Temporal lobe (tissue), 2 donors: ENCODE measurements around a stretch of chr7.

GRCh38 chr7:151508941-151509282, 10.8 kb downstream of the RHEB start:
- RAMPAGE, long total RNA, result no peak

DNA sequence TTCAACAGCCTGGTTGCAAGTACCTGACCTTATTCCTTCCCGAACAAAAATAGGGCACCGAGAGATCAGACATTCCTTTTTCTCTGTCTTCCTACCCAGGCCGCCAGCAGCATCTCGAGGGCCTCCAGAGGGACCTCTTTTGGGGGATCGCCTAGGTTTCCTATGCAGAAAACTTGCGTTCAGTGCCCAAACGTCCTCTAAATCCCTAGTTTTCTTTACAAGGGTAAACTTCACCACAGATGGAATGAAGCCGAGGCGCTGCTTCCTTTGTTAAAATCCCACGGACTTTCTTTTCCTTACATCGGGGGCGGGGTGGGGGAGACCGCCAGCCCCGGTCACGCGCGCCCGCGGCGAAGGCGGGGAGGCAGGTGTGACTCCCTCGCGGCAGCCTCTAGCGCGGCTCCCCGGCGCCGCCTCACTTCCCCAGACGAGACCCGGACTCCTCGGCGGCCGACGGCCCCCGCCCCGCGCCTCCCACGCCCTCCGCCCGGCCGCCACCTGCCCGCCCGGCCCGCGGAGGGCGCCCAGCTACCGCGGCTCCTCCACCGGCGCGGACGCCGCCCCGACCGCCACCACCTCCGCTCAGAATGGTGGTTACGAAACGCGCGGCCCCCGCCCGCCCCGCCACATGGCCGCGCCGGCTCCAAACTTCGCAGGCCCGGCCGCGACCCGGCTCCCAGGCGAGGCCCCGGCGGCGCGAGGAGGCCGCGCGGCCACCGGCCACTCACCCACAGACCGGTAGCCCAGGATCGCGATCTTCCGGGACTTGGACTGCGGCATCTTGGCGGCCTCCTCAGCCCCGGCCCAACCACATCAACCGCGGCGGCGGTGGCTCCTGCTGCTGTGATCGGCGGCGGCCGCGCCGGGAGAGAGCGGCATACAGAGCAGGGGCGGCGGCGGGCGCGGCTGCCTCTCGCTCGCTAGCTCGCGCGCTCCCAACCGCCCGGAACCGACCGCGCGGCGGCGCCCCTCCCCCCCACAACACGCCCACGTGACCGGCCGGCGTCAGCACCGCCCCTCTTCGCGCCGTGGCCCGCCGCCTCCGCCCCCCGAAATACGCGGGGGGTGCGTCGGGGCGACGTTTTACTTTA, 618 bp downstream of the RHEB start:
- RAMPAGE, long total RNA, result no peak

- RAMPAGE, long total RNA, result no peak
Observed at GRCh38 chr7:151720925-151721646, 155.8 kb downstream of the PRKAG2 start.

DNA sequence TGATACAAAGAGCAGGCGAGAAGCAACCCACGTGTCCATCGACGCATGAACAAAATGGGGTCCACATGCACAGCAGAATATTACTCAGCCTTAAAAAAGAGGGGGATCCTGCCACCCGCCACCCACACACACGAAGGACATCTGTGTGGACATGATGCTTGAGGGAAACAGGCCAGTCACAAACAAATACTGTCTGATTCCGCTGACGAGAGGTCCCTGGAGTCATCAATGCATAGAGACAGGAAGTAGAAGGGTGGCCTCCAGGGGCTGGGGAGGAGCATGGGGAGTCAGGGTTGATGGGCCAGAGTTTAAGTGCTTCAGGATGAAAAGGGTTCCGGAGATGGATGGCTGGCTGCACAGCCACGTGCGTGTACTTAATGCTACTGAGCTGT, 151.8 kb downstream of the PRKAG2 start:
- RAMPAGE, long total RNA, result no peak

DNA sequence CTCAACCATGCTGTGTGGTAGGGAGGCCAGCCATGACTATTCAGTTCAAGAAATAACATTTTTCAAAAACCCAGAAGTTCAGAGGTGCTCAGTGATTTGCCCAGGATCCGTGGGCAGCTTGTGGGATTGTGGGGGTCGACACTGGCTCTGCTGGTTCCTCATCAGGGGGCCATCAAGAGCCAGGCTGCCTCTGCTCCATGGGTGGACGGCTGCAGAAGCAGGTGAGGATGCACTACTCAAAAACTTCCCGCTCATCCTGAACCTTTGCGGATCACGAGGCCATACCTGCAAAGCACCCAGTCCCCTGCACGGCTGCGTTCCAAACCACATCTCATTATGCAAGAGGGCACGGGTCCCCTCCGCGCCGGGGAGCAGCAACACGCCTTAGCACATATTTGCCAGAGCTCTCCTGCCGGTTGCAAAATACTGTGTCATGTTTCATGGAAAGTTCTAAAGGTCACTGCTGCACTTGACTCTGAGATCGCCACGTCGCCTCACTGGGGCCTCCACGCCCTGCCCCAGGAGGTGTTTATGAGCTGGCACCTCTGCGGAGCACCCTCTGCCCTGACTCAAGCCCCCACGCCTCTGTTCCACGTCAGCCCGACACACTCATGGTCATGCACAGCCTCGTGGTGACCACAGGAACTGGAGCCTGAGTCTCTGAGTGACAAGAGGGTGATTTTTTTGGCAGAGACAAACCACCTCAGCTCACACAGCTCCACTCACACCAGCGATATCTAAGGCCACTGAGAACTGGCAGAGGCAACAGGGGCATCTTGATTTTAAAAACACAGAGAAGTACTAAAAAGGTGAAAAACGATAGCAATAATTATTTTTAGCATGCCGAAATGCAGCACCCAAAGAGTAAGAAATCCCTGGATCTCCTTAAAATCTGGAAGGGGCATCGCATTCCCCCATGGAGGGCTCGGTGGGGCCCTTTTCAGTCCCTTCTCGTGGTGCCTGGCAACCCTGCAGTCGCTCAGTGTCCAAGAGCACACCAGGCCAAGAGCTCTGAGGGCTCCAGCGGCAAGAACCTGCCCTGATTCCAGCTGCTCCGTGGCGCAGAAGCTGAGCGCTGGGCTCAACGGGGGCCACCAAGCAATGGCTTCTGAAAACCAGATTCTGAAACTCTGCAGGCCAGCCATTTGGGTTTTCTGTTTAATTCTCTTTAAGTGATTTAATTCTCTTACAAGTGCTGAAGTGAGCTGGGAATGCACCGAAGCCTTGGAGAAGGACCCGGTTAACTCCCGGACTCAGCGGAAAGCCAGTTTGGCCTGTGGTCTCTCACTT, 131.6 kb downstream of the PRKAG2 start:
- RAMPAGE, long total RNA, result no peak

- RAMPAGE, long total RNA, result no peak
Observed at GRCh38 chr7:151748730-151749100, 128.2 kb downstream of the PRKAG2 start.

- RAMPAGE, long total RNA, result no peak
Observed at GRCh38 chr7:151754094-151754797, 122.7 kb downstream of the PRKAG2 start.

DNA sequence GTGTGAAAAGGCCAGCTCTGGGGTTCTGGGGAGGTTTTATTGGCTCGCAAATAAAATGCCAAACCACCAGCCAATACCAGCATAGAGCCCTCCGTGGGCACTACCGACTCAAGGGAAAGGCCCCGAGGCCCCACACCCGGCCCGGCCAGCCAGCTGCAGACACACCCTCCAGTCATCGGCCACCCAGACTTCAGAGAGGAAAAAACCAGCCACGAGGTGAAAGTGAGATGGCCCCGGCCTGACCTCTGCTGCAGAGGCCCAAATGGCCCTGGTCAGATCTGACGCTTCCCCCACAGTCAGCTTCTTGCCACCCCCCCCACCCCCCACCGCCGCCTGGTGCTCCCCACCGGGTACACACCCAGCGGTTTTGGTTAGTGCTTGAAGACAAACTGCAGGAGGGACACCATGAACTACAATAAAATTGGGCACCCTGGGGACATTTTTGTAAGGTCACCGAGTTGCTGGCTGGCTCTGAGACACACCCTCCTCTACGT, 80.0 kb downstream of the PRKAG2 start:
- RAMPAGE, long total RNA, result no peak

DNA sequence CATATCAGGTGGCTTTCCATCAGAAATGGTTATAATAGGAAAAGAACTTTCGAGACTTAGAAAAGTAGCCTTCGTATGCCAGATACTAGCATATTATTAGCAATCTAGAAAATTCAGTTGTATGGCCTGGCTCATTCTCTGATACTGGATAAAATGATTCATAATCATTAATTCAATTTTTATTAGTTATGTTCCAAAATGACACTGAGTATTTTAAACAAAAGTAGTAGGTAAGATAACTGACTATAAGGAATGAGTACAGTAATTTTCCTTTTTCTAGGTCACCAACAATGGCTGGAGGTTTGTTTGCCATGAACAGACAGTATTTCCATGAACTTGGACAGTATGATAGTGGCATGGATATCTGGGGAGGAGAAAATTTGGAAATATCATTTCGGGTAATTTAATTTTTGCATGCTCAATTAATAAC, 84.8 kb downstream of the GALNT11 start:
- RAMPAGE, long total RNA, result no peak

- RAMPAGE, long total RNA, result no peak
Observed at GRCh38 chr7:152116819-152117574, 91.5 kb downstream of the GALNT11 start.

DNA sequence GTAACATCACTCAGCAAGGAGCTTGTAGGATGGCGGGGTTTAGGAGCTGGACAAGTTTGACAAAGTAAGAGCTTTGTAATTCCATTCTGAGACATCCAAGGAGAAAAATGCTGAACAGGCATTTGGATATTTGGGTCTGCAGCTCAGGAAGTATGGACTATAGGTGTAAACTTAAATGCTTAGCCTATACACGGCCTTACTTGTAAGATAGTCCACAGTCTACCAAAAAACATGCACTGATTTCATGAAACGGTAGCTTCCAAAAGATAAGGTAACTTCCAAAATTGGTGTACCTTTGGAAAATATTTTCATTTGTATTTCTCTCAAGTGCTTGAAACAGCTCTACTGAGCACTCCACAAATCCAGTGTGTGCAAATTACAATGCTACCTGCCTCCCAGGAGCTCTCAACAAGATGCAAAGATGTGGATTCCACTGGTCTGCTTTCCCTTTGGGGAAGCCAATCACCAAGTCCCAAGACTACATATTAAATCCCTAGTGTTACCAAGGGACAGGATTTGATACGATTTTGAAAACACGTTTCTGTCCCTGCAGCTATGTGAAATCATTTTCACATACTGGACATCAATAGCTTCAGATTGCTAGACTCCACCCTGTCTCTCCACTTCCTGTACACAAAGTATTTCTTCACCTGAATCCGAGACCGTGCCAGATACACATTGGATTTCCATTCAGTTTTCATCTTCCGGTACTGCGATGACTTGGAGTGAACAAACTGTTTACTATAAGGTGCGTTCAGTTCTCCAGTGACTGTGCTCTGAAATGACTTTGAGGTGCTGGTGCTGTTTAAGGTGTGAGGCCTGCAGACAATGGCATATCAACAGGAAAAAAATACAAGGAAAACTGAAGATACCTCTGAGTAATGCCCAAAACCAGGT, 118.8 kb downstream of the GALNT11 start:
- RAMPAGE, long total RNA, result no peak

DNA sequence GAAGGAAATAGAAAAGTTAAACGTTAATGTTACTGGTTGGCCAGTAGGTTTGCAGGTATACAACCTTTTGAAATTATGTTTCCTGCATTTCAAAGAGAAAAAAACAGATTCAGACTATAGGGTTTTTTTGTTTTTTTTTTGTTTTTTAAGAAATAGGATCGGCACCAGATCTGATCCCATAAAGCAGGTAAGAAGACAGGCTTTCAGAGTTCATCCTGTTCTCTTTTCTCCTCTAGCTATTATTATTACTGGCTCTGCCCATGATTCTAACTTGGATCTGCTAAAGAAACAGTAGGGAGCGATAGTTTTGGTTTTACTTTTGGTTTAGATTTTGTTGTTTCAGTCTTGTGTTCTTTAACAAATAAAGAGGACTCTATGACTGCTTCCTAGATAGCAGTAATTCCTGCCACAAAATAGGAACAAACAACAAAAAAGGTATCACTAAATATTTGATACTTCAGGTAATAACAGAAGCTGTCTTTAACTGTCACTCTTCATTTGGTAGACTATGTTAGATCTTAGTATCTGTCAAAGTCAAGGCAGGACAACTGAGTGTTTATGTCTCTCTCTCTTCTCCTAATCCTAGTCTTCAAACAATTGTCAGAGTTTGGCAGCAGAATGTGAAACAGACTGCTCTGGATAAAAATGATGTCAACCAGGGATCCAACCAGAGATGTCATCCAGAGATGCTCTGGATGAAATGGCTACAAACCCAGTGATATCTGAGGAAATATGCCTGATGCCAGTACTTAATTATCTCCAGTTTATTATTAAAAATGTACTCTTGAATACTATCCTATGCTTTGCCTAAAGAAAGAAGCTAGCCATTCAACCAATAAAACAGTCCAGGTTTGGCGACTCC, 99.8 kb downstream of the KMT2C start:
- RAMPAGE, long total RNA, result no peak

GRCh38 chr7:152459753-152460304, 24.0 kb upstream of the KMT2C start:
- RAMPAGE, long total RNA, result no peak

DNA sequence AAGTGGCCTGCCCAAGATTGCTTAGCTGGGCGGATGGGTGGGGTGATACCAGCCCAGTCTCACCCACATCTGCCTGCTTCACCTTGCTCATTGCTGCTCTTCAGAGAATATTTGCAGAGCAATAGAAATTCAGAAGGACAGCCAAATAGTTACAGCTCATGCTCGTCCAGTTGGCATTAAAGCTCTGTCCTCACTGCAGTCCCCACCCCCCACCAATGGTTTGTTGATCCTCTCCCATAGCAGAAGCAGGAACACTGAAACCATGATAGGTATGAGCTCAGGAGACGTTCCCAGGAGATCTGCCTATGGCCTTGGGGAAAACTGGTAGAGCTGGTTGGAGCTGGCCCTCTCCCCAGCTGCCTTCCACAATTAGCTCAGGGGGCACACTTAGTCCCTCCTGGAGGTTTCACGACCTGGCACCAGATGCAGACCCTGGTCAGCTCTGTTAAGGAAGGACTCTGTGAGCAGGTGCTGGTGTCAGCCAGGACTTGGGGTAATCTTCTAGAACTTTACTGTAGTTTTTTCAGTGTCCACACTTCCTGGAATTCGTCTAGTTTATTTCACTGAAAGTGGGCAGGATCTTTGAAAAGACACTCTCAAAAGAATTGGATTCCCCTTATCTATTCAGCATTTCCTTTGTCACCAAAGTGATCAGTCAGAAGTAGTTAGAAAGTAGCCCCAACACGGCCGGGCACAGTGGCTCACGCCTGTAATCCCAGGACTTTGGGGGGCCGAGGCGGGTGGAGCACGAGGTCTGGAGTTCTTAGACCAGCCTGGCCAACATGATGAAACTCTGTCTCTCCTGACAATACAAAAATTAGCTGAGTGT, 68.7 kb upstream of the KMT2C start:
- RAMPAGE, long total RNA, result no peak

DNA sequence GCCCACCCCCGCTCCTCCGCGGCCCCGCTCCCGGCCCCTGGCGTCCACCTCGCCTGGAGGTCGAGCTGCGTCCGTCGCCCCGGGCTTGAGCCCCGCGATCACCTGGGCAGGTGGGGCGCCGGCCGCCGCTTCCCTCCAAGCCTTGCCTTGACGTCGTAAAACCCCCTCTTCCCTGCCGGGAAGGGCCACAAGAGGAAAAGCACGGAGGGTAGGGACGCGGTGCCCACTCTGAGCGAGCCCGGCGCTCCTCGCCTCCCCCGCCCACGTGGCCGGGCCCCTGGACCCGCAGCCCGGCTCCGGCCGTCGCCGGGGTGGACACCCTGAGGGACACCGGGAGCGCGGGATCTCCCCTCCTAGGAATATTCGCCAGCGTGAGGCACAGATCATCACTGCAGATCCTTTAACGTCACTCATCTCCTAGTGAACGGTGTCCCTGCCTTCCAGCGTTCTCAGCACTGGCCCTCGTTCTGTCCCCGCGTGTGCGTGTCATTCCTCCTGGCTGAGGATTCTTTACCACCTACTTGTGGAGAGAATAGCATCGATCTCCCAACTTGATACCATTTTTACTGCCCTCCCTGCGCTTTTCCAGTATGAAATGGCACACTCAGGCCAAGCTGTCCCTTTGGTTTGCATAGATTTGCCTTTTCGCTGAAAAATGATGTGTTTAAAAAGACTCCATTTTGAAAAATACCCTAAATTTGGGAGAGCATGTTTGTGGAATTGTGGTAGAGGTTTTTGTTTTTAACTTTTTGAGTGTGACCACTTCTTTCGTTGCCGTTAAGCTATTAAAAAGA, 588 bp downstream of the ACTR3B start:
- RAMPAGE, long total RNA, result no peak

DNA sequence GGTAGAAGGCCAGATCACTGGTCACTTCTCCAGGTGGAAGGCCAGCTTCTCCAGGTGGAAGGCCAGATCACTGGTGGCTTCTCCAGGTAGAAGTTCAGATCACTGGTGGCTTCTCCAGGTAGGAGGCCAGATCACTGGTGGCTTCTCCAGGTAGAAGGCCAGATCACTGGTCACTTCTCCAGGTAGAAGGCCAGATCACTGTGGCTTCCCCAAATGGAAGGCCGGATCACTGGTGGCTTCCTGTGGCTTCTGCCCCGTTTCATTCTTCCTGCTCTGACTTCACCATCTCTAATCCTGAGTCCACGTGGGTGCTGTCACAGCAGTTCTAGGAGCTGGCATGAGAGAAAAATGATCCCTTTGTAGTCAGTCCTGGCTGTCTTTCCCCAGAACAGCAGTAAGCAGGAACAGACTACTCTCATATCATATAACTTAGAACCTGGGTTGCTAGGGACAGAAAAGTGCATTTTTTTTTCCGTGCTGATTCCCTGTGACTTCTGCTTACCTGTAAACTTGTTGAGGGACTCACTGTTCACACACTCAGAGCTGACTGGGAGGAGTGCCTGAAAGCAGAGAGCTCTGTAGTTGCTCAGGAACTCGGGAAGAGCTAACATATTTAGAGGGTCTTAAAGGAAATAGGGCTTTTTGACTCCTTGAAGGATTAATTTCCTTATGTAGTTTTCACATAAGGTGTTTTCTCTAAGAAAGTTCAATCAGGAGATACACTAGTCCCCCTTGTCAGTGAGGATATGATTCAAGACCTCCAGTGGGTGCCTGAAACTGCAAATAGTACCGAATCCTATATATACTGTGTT, 91.0 kb downstream of the ACTR3B start:
- RAMPAGE, long total RNA, result no peak

GRCh38 chr7:153404334-153405775, 645.3 kb downstream of the ACTR3B start:
- RAMPAGE, long total RNA, result no peak

GRCh38 chr7:154892662-154893296, 110.1 kb downstream of the PAXIP1 start:
- RAMPAGE, long total RNA, result no peak

GRCh38 chr7:155219820-155220280, 77.8 kb upstream of the INSIG1 start:
- RAMPAGE, long total RNA, result no peak

DNA sequence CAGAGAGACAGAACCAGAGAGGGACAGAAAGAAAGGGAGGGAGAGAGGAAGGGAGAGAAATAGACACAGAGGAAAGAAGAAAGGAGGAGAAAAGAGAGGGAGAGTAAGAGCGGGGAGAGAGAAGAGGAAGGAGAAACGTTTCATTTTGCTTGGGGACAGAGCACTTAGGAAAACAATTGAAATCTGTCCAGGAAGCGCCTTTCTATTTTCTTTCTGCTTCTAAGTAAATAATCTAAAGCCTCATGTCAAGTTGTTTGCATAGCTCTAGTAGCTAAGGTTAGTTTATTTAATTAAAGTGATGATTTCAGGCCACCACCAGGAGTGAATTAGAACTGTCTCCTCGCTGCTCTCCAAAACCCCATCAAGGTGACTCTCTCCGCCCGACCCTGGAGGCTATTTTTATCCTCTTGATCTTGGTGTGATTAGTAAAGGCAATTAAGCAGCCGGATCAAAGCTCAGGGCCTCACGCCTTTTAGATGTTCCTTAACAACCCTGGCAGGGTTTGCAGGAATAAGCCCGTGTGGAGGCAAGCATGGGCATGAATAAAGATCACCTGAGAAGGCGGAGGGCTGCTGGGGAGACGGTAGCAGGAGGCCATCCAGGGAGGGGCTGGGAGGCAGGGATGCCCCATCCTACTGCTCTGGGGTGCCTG, 73.4 kb upstream of the INSIG1 start:
- RAMPAGE, long total RNA, result no peak